H4 (cell line): ENCODE data around the genes PRAMEF10, PRAMEF7, PRAMEF6 and PRAMEF20.

- RAMPAGE, long total RNA, result no peak
Measured at GRCh38 chr1:12619804-12620115, 1.8 kb upstream of the DHRS3 start.

DNA sequence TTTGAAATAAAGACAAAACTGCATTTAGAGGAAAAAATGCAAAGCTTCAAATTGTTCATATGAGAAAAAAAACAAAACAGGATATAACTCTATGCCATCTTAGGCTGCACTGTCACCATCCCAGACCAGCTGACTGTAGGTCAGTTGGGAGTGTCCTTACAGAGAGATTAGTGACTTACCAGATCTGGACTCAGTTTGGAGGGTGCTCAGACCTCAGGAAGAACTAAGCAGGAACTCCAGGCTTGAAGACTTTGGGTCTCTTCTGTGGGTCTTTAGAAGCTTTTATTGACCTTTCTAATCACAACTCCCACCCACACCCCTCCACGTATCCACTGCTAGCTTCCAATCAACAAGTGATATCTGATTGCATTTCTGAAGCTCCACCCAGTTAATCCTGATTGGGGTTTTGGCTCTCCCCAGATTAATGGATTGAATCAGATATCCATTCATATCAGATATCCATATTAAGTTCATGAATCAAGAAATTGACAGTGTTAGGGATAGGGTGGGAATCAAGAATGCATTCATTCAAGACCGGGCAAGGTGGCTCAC is at the start of gene PRAMEF10:
PRAMEF10 (minus strand) TSS at position 234 of the 552 bp plus-strand sequence.
- RAMPAGE, long total RNA, result no peak

DNA sequence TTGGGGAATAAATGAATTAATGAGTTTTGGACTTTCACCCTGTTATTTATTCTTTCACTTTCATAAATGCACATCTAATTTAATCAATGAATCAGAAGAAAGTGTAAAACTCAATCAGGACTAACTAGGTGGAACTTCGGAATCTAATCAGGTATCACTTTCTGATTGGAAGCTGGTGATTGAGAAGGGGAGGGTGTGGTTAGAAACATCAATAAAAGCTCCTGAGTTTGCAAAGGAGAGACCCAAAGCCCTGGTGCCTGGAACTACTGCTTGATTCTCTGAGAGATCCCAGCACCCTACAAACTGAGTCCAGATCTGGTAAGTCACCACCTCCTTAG is at the start of gene PRAMEF7:
PRAMEF7 (plus strand) TSS at position 241 of the 338 bp plus-strand sequence.
- RAMPAGE, long total RNA, result no peak

- RAMPAGE, long total RNA, result no peak
Measured at GRCh38 chr1:12947359-12947791, at the start of gene PRAMEF6. Gene PRAMEF6 (minus strand): TSS chr1:12947580.

DNA sequence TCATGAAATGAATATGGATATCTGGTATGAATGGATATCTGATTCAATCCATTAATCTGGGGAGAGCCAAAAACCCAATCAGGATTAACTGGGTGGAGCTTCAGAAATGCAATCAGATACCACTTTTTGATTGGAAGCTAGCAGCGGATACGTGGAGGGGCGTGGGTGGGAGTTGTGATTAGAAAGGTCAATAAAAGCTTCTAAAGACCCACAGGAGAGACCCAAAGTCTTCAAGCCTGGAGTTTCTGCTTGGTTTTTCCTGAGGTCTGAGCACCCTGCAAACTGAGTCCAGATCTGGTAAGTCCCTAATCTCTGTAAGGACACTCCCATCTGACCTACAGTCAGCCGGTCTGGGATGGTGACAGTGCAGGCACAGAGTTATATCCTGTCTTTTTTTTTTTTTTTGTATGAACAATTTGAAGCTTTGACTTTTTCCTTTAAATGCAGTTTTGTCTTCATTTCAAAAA is at the start of gene PRAMEF20:
PRAMEF20 (plus strand) TSS at position 220 of the 467 bp plus-strand sequence.
- RAMPAGE, long total RNA, result no peak

- RAMPAGE, long total RNA, result no peak
Measured at GRCh38 chr1:13535153-13535835, 21.5 kb upstream of the LRRC38 start.

DNA sequence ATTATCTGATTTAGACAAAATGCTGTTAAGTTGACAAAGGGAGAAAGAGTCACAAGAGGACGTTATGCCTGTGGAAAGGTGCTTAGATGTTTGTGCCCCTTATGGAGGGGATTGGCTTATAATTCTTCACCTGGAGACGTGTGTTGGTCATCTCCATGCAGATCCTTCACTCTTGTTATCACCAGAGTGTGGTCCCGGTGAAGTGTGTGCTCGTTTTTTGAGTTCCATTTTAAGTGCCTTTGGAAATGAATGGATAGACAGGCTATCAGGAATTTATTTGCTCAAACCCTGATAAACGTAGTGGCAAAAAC is 71.1 kb downstream of the PRDM2 start:
- RAMPAGE, long total RNA, result no peak

DNA sequence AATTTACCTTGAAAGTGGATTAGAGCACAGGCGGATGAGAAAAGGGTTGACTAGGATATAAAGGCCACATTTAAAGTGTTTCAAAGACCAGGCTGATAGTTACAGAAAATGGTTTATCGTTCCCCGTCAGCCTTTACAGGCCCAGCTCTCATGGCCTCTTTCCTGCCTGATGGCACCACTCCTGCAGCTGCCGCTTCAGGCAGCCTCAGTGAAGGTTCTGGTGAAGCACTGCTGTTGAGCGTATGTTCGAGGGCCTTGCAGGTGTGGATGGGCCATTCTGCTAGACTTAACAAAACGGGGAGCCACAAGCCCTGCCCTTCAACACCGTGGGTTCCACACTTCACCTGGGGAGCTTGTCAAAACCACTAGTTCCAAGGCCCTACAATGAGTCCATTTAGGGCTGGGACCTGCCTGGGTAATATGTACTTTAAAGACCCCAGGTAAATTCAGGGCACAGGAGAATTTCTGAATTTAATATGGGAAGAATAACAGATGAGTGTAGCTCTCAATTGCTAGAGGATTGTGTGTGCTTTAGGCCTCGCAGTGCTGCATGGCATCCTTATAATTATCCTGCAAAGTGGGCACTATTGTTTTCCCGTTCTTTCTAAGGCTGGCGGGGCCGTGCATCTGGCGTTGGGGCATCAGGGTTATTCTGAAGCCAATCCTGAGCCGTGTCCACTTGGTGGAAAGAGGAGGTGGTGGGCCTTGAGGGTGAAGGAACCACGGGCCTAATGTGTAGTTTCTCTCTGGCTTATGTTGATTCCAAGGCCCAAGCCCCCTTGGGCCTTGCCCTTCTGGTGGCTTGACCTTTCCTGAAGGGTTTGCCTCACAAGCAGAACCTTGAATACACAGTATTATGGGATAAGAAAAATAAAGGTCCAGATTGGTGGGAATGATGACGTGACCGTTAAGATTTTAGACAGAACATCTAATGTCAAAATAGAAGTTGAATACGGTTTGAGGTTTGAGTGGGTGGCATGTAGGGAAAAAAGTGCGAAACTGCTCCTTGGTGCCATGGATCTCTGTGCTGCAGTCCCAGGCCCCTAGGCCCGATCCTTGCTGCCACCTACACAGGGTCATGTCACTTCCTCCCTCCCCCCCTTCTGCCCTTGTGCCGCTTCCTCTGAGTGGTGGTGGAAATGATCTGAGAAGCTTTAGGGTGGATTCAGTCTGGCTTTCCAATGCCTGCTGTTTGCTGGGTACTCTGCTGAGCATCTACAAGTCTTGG is 90.2 kb downstream of the PRDM2 start:
- RAMPAGE, long total RNA, result no peak

DNA sequence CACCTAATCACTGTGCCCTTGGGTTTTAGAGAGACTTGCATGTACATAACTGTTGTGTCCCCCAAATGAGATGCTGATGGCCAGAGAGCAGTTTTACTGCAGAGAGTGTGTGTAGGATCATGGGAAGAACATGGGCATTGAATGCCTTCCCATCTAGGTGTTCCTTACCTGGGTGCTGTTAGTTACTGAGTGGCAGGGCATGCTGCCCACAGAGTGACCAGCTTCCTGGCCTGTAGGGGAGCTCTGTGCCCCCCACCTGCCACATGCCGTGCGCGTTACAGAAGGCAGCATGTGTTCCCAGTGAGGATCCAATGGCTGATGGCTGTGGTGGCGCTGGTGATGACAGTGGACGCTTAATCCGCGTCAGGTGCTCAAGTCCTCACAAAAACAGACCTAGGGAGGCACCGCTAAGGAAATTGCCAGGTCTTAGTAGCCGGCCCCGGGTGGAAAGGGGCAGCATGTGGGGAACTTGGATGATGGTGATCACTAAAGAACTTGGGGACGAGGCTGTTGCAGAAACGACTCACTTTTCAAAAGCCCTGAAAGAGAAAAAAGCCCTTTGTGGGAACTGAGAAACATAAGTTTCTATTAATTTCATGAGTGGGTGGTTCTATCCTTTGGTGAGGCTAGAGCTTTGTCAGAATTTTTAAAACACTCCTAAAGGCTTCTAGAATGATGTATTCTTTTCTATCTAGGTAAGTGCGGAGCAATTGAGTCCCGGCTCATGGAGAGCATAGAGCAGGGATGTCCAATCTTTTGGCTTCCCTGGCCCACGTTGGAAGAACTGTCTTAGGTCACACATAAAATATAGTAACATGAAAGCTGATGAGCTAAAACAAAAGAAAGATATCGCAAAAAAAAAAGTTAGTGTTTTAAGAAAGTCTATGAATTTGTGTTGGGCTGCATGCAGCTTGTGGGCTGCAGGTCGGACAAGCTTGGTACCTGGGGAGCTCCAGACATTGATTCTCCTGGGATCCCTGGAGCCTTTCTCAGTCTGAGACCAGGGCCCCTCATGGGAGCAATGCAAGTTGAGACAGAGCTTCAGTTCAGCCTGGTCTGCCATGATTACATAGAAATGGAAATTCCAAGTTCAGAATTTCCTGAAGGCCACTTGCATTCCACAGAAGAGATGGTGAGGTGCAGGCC is 93.4 kb downstream of the PRDM2 start:
- RAMPAGE, long total RNA, result no peak

GRCh38 chr1:13801557-13802139 is 101.7 kb downstream of the PRDM2 start:
- RAMPAGE, long total RNA, result no peak

DNA sequence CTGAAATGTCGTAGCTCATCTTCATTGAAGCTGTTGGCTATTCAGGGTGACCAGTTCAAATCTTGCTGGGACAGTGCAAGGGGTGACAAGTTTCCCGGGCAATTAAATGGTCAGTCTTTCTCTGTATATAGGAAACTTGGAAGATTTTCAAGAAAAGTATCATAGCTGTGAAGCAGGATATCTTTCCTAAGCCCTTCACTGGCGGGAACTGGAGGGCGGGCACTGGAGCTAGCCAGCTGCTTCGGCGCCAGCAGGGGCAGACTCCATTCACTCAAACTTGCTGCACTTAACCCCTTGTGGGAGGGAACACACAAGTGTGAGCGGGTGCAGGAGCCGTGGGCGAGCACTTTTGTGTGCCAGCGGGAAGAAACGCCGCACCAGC is 232.2 kb upstream of the KAZN start:
- RAMPAGE, long total RNA, result no peak

- RAMPAGE, long total RNA, result no peak
Measured at GRCh38 chr1:14765129-14766276, 167.0 kb downstream of the KAZN start.

DNA sequence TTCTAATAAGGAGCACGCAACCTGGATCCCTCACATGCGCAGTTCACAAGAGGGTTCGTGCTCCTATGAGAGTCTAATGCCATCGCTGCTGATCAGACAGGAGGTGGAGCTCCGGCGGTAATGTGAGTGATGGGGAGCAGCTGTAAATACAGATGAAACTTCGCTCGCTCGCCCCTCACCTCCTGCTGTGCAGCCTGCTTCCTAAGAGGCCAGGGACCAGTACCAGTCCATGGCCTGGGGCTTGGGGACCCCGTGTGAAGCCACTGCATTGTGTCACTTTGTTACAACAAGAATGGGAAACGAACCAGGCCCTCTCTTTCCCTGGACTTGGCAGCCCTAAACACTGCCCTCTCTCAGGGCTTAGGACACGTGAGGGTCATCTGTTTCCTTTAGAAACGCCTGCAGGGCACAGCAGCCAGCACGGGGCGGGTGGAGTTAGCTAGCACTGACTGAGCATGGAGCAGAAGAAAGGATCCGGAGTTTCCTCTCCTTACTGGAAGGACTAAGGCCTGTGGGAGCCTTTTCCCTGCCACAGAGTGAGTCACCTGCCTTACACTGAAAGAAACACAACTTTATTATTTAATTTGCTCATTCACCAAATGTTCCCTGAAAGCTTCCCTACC is 185.2 kb upstream of the TMEM51 start:
- RAMPAGE, long total RNA, result no peak

DNA sequence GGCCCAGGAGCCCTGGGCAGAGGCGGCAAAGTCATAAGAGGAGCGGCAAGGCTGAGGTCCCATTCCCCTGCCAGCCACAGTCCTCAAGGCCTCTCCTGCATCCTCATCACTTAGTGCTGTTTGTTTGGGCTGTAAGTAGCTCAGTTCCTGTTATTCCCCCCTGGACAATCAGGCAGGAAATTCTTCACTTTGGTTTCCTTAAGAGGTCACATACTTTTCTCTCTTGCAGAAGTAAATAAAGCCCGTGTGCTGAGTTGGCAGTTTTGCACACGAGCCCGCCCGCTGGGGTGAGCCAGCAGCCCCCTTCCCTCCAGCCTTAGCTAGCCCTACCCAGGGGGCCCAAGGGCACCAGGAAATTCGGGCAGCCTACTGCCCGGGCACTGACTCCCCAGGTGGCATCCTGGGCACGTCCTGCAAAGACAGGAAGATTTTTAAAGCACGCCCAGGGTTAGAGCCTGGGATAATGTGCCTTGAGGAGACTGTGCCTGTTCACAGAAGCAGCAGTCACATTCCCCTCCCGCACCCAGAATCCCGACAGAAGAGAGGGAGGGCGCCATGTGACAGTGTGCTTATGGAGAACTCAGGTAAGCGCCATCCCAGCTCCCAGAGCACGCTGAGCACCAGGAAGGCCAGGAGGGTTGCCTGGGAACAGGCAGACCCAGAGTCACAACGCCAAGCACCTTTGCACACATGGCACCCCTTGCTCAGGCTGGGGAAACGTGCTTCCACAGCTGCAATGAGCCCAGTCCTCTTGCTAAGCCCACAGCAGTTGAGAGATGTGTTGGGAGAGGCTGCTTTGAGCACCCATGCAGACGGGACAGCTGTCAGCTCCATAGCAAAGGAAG is 144.5 kb upstream of the TMEM51 start:
- RAMPAGE, long total RNA, result no peak

GRCh38 chr1:15153861-15154024 is 196 bp downstream of the TMEM51 start:
- RAMPAGE, long total RNA, result no peak

GRCh38 chr1:15168441-15168967 is 15.0 kb downstream of the TMEM51 start:
- RAMPAGE, long total RNA, result no peak

DNA sequence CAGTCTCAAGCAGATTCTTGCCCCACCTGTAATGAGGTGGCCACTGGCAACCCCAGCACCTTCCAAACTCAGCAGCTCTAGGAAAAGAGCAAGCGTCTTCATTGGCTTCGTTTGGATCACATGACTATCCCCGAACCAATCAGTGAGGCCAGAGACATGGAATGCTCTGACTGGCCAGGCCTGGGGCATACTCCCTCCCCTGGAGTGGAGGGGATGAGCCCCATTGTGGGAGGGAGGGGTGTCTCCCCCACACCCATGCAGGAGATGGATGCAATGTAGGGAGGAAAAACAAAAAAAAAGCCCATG is 32.5 kb downstream of the FHAD1 start:
- RAMPAGE, long total RNA, result no peak

- RAMPAGE, long total RNA, result no peak
Measured at GRCh38 chr1:15574636-15575251, 10.1 kb downstream of the AGMAT start.

DNA sequence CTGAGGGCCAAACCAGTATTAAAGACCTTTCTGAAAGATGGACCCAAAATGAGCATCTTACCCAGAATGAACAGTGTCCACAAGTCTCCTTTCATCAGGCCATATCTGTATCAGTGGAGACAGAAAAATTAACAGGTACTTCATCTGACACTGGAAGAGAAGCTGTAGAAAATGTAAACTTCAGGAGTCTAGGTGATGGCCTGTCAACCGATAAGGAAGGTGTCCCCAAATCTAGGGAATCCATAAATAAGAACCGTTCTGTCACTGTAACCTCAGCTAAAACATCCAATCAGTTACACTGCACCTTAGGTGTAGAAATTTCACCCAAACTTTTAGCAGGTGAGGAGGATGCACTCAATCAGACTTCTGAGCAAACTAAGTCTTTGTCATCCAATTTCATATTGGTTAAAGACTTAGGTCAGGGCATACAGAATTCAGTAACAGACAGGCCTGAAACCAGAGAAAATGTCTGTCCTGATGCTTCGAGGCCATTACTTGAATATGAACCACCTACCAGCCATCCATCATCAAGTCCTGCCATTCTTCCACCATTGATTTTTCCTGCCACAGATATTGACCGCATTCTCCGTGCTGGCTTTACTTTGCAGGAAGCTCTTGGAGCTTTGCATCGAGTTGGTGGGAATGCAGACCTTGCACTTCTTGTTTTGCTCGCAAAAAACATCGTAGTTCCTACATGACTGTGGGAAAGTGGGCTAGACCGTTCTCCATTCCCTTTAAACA is 1.7 kb downstream of the RSC1A1 start:
- RAMPAGE, long total RNA, result no peak

- RAMPAGE, long total RNA, result no peak
Measured at GRCh38 chr1:15665931-15666963, 6.7 kb downstream of the RSC1A1 start.